ENCODE data around the genes FNDC8, RDM1, CCL15 and TBC1D3H.

DNA sequence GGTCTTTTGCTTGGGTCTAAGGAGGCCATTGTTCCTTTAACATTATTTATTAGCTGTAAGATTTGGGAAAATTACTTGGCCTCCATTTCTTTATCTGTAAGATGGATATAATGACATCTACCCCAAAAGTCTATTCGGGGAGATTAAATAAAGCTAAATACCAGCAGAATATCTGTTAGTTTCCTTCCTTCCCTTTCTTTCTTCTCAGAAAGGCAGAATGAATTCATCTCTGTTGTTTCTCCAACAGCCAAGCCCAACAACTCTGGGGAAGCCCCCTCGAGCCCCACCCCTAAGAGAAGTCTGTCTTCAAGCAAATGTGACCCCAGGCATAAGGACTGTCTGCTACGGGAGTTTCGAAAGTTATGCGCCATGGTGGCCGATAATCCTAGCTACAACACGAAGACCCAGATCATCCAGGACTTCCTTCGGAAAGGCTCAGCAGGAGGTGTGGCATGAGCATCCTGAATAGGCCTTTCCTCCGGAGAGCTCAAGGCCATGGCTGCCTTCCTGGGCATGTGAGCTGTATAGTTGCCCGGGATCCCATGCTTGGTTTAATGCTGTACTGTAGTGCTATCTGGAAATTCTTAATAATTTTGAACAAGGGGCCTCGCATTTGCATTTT, 9.0 kb downstream of the LIG3 start:
- RRBS, result 90% methylated on average over 2 of the region's 11 CpGs

DNA sequence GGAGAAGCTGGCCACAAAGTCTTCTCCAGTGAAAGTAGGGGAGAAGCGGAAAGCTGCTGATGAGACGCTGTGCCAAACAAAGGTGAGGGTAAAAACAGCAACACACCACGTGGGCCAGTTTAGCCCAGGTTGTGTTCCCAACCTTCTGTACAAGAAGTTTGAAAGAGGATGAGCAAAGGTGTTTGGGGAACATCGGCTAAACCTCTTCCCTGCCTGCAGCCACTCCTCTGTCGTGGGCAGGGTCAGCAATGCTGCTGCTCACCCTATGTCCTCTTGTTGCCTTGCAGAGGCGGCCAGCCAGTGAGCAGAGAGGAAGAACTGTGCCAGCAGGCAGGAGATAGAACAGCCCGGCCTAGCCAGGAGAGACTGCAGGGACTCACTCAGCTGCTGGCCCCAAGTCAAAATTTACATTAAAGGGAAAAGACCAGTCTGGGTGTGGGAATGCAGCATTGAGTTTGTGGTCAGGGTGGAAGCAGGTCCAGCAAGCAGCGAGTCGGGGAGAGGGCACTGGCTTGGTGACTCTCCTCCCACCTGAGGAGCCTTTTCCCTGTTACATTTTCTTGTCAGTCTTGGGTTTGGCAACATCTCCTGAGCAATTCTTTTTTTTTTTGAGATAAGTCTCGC, 22.5 kb downstream of the LIG3 start:
- RRBS, result no CpG with 5 or more reads among the region's 10 CpGs

- RRBS, result no CpG with 5 or more reads among the region's 2 CpGs
Measured at GRCh38 chr17:35121448-35121706, at the start of gene FNDC8. TSS of gene FNDC8 (plus strand) at chr17:35121615.

DNA sequence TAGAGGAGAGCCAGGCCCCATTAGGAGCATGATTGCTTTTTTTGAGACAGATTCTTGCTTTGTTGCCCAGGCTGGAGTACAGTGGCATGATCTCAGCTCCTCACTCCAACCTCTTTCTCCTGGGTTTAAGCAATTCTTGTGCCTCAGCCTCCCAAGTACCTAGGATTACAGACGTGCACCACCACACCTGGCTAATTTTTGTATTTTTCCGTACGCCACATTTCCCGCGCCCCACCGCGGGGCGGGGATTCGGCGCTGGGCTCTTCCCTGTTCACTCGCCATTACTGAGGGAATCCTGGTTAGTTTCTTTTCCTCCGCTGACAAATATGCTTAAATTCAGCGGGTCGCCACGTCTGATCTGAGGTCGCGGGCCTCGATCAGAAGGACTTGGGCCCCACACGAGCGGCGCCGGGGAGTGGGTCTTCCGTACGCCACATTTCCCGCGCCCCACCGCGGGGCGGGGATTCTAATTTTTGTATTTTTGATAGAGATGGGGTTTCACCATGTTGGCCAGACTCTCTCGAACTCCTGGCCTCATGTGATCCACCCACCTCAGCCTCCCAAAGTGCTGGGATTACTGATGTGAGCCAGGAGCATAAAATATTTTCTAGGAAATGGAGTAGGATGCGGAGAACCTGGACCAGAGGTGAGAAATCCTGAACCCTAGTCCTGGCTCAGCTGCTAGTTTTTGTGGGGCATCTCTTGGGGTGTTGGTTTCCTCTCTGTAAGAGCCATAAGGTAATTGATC, 3.4 kb downstream of the UNC45B start:
- RRBS, result no CpG with 5 or more reads among the region's 31 CpGs

GRCh38 chr17:35214710-35215214, 20.6 kb upstream of the SLC35G3 start:
- RRBS, result no CpG with 5 or more reads among the region's 4 CpGs

- RRBS, result no CpG with 5 or more reads among the region's 24 CpGs
Measured at GRCh38 chr17:35241338-35241955, 1.4 kb upstream of the SLFN5 start.

DNA sequence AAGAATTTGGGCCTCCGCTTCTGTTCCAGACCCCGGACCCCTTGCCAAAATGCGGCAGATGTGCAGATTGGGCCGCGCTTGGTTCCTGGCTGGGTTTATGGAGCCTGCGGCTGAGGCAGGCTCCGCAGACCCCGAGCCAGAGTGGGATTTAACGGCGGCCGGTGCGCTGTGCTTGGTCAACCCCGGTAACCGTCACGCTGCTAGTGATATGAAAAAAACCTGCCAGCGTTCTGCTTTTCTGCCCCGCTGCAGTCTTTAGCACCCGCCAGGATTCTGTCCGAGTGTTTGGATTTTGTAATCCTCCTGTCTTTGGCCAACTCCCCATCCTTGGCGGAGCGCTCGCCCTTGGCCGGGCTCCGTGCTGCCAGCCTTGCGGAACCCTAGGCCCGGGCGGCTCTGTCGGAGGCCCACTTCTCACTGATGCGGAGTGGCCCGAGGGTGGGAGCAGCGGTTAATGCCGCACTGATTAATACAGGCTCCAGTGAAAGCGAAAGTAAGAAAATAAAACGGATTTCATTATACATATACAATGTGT, 825 bp upstream of the SLFN11 start:
- RRBS, result no CpG with 5 or more reads among the region's 34 CpGs

DNA sequence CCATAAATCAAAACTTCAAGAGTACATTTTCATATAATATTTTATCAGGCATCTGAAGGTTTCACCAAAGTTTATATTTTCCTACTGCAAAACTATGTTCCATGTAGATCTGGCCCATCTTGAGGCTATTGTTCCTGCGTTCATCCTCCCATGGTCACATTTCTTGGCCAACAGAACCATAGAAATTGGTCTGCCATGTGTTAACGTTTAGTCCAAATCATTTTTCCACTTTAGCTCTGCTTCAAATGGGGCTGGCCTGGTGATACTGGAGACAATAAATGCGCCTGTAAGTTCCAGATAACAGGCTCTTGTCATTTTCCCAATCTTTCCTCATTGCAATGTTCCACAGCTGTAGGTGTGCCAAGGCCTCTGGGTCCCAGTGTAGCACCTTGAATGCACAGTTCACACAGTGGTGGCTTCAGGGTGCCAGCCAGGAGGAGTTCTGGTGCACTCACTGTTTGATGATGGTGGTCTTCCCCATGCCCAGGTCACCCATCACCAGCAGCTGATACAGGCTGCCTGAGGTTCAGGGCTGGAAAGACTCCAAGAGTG, 21.6 kb upstream of the SLFN13 start:
- RRBS, result no CpG with 5 or more reads among the region's 3 CpGs

DNA sequence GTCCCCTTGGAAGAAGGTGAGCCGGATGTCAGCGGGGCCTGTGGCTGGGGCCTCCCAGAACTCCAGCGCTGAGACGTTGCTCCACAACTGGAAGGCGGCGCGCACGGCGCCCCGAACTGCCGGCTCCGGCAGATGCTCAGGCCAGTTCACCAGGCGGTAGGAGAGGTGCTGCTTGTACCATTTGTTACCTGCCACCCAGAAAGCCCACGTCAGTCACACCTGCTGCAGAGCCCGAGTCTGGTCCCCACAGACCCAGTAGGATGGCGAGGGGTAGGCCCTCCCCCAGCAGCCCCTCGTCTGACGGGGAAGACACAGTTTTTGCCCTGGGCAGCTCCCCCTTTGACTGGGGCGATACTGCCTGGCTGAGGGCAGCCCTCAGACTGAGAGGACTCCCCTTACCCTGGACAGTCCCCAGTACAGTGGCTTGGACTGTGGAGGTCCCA, 12.6 kb downstream of the C17orf50 start:
- RRBS, result no CpG with 5 or more reads among the region's 19 CpGs

GRCh38 chr17:35786798-35787611, 8.4 kb downstream of the MMP28 start:
- RRBS, result no CpG with 5 or more reads among the region's 5 CpGs

GRCh38 chr17:35809640-35810310, 491 bp downstream of the TAF15 start:
- RRBS, result no CpG with 5 or more reads among the region's 40 CpGs

- RRBS, result no CpG with 5 or more reads among the region's 5 CpGs
Measured at GRCh38 chr17:35823963-35824341, 14.7 kb downstream of the TAF15 start.

- RRBS, result no CpG with 5 or more reads among the region's 4 CpGs
Measured at GRCh38 chr17:35838319-35838827, 29.1 kb downstream of the TAF15 start.

GRCh38 chr17:35930048-35931176, at the start of gene RDM1:
TSS of gene RDM1 (minus strand) at chr17:35930773.
- RRBS, result no CpG with 5 or more reads among the region's 41 CpGs

GRCh38 chr17:35947095-35947610, 3.6 kb upstream of the LYZL6 start:
- RRBS, result no CpG with 5 or more reads among the region's 15 CpGs

- RRBS, result no CpG with 5 or more reads among the region's 6 CpGs
Measured at GRCh38 chr17:36001107-36001982, at the start of gene CCL15. TSS of gene CCL15 (minus strand) at chr17:36001553.

DNA sequence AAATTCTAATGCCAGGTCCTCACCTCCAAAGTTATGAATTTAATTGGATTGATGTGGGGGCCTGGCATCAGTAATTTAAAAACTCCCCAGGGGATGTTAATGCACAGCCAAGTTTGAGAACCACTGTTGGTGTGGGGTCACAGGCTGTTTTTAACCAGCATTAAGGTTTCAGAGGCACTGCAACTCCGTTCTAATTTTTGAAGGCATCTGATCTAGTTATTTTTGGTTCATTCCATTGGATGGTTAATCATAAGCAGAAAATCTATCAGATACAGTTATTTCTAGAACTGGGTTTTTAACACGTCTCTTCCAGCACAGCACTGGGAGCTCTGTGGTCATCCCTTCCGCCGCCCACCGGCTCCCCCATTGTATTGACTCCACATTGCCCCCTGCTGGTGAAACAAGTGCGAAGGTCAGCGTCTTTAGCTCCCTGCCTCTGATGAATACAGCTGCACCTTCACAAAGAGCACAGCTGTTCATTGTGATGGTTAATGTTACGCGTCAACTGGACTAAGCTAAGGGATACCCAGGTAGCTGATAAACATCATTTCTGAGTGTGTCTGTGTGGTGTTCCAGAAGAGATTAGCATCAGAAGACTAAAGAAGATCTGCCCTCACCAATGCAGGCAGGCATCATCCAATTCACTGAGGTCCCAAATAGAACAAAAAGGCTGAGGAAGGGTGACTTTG, 8.4 kb downstream of the CCL18 start:
- RRBS, result no CpG with 5 or more reads among the region's 9 CpGs

DNA sequence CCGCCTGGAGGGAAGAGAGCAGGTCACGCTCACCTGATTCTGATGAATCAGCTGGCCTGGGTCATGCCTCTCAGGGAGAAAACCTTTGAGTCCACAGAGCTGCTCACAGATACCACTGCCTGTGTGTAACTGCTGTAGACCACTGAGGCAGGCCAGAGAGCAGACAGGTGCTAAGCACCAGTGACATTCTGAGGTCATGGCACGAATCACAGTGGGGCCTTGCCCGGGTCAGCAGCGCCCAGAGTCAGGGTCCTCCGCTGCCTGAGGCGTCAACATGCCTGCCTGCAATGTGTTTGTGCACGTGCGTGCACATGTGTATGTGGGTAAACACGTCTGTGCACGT, at the start of gene TBC1D3H:
TBC1D3H (minus strand) TSS at position 144 of the 343 bp plus-strand sequence.
- RRBS, result no CpG with 5 or more reads among the region's 11 CpGs

DNA sequence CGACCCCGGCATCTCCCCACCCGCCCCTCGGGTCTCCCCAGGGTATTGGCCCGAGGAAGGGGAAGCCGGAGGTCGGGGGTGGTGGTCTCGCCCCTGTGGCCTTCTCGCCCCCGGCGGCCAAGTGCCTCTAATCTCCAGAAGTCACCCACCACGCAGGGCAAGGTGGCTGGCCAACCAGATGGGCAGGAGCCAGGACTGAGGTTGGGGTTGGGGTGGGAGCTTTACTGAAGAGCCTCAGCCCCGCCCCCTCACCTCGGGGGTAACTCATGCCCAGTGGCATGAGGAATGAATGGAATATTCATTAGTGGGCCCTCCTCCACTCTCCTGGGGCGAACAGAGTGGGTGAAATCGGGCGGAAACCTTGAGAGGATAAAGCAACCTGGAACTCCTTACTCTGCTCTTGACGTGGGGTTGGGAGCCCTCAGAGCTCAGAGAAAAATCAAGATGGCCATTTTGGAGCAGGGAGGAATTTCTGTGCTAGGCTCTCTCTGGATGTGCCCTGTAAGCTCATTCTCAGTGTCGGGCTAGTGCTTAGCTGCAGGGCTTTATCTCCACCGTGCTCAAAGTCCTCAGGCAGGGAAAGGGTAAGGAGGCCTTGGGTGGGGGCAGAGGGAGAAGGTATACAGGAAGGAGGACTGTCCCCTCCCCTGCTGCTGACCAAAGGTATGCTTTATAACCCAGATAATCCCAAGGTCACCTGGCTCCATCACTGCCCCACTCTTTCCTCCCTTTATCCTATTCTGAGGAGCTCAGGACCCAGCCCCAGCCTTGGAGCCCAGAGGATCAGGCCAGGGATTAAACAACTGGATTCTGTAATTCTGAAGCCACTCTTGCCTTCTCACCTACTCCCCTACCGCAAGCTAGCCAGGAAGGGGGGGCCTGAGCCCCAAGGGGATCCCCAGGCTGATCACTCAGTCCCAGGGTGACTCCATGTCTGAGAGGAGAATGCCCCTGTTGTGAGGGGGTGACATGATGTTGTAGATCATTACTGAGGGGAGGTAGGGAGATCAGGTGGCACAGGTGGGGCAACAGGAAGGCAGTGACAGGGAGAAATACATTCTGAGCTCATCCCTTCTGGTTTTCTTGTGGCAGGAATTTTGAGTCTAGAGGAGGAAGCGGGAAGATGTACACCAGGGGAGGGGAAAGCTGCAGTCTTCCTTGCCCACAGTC, 1.1 kb downstream of the DHRS11 start:
- RRBS, result no CpG with 5 or more reads among the region's 22 CpGs

All from cardiac fibroblast (primary cell).